ENCODE measurements around the genes GALP and TRAPPC2B.

DNA sequence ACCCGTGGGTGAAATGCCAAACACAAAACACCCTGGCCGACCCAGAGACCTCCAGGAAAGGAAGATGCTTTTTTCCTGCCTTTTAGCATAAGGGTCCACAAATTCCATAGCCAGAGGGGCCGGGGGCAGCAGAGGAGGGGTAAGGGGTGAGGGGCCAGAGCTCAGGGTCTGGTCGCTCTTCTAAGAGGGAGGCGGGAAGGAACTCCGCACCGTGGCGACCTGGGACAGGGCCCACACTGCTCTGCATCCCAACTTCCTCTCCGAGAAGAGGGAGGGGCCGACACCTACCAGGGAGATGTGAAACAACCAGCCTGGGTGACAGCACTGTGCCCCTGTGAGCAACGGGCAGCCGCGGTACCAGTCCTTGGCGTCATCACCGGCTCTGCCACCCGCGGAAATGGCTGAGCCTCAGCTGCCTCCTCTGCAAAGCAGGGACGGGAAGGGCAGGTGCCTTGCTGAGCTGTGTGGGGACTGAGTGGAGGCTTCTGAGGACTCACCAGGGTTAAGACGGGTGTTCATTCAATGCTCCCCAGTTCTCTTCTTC, 9.6 kb downstream of the ZNF787 start:
- PRO-cap: bidirectional peak, plus-strand start at position 426 of the sequence, minus-strand start at position 238 of the sequence
- RAMPAGE, long total RNA, 4 experiments: no peak in any of the 4 experiments

- PRO-cap: unidirectional peak, minus-strand start at chr19:56140664; unidirectional peak, minus-strand start at chr19:56140759; bidirectional peak, plus-strand start at chr19:56141196, minus-strand start at chr19:56140894
- RAMPAGE, long total RNA, 4 experiments: no peak in any of the 4 experiments
Measured at GRCh38 chr19:56140146-56140948, 740 bp upstream of the ZNF444 start.

DNA sequence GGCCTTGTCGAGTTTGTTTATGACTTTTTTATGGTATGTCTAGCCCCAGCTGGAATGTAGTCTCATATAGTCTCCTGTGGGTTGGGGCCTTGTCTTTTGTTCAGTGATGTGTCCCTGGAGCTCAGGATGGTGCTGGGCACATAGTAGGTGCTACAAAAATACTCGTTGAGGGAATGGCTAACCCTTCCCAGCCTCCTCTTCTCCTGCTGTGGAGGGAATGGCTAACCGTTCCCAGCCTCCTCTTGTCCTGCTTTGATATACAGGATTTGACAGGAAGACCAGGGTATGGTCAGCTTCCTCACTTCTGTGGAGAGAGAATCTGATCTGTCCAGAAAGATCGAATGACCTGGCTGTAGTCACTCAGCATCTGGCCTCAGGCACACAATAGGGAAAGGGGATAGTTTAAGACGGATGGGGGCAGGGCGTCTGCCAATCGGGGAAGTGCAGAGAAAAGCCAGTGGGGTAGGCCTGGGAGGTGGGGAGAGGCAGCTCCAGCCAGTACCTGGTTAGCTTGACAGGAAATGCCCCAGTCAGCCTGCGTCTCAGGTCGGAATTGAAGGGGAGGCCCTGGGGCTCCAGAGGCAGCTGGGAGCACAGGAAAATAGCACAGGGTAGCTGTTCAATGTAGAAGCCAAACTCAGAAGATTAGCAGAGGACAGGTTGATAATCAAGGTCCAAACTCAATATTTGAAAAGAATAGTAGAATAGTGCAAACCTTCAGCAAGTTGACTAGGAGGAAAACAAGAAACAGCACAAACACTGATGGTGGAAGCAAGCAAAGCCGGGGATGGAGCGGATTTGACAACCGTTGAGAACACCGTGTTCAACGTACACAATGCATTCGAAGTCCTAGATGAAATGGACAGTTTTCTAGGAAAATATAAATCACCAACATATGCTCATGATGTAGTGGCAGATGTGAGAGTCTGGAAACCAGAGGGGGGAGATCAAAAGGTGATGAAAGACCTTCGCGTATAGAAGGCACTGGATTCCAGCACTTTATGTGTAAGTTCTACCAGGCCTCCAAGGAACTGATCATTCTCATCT, 12.5 kb downstream of the ZNF444 start:
- PRO-cap: no peak
- RAMPAGE, long total RNA, 4 experiments: start-site peak on the plus strand in 1 of 4 experiments, centred at position 666 of the sequence, 5 reads per replicate

- PRO-cap: no peak
- RAMPAGE, long total RNA, 4 experiments: no peak in any of the 4 experiments
Measured at GRCh38 chr19:56175673-56176250, at the start of gene GALP. GALP (plus strand) TSS chr19:56176008.

GRCh38 chr19:56309384-56310108, 5.1 kb downstream of the ZSCAN5A start:
- PRO-cap: no peak
- RAMPAGE, long total RNA, 4 experiments: no peak in any of the 4 experiments

GRCh38 chr19:56751034-56751576, 79.5 kb upstream of the ZNF835 start:
- PRO-cap: no peak
- RAMPAGE, long total RNA, 4 experiments: no peak in any of the 4 experiments

GRCh38 chr19:56765200-56765504, 75.4 kb downstream of the PEG3 start:
- PRO-cap: no peak
- RAMPAGE, long total RNA, 4 experiments: no peak in any of the 4 experiments

DNA sequence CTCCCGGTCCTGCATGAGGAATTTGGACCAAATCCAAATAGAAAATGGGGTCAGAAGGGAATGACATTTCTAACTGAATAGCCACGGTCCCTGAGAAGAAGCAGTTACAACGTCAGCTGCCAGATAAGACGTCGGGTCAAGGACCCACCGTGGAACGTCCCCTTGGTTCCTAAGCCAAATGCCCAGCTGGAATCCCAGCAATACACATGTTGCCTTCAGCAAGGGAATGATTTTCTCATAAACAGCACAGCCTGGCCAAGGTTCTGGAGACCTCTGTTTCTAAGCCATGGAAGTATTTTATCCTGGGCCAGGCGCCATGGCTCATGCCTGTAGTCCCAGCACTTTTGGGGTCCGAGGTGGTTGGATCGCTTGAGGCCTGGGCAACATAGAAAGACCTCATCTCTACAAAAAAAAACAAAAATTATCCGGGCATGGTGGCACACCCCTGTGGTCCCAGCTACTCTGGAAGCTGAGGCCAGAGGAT, 109.2 kb upstream of the PEG3 start:
- PRO-cap: no peak
- RAMPAGE, long total RNA, 4 experiments: no peak in any of the 4 experiments

GRCh38 chr19:56952160-56952522, 111.6 kb upstream of the PEG3 start:
- PRO-cap: no peak
- RAMPAGE, long total RNA, 4 experiments: no peak in any of the 4 experiments

GRCh38 chr19:56974831-56975538, 134.5 kb upstream of the PEG3 start:
- PRO-cap: no peak
- RAMPAGE, long total RNA, 4 experiments: no peak in any of the 4 experiments

GRCh38 chr19:56994156-56995028, 125.4 kb upstream of the USP29 start:
- PRO-cap: no peak
- RAMPAGE, long total RNA, 4 experiments: no peak in any of the 4 experiments

GRCh38 chr19:57241168-57241598, 751 bp downstream of the ZNF805 start:
- PRO-cap: no peak
- RAMPAGE, long total RNA, 4 experiments: no peak in any of the 4 experiments

DNA sequence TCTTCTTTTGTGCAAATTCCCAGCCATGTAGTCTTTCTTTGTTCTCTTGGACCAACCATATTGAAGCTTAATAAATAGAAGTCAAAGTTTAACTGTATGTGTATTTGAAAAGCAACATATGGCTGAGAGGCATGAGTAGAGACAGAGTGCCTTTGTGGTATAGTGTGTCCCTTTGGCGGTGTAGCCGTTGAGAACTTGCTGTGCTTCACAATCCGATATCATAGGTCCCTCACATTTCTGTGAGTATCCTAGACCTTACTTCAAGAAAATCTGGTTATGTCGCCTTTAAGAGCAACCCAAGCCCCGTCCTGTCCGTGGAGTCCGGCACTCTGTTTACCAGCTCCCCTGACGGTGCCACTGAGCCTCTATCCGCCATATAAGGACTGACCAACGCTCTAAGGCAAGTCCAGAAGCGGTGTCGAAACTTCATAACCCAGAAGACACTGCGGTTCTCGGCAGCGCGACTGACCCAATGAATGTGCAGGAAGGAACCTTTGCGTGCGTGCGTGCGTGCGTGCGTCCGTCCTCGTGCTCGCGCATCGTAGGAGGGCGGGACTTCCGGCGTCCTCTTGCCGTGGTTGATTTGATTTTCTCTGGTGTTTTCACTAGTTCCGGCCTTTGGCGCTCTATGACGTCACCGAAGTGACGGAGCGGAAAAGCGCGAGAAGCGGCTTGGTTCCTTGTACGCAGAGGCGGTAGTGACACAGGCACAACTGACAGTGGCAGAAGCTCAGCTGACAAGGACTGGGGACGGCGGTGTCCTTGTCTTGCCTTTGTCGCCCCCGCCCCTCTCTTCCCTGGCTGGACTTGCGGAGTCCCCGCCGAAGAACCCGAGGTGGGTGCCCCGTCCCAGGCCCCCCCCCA, at the start of gene TRAPPC2B:
Gene TRAPPC2B (plus strand): TSS at position 683 of the 864 bp plus-strand sequence.
- PRO-cap: bidirectional peak, plus-strand start at position 690 of the sequence, minus-strand start at position 331 of the sequence
- RAMPAGE, long total RNA, 4 experiments: start-site peak on the plus strand in 3 of 4 experiments, centred at positions 628 to 691 of the sequence, 19 to 23 reads per replicate

DNA sequence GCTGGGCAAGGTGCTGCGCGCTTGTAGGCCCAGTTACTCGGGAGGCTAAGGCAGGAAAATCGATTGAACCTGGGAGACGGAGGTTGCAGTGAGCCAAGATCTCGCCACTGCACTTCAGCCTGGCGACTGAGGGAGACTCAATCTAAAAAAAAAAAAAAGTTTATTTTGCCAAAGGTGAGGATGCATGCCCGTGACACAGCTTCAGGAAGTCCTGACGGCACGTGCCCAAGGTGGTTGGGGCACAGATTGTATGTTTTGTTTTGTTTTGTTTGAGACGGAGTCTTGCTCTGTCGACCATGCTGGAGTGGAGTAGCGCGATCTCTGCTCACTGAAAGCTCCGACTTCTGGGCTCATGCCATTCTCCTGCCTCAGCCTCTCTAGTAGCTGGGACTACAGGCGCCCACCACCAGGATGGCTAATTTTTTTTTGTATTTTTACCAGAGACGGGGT, 3.2 kb upstream of the ZNF552 start:
- PRO-cap: unidirectional peak, plus-strand start at position 298 of the sequence
- RAMPAGE, long total RNA, 4 experiments: no peak in any of the 4 experiments

GRCh38 chr19:57819447-57820480, 5.1 kb upstream of the ZNF552 start:
- PRO-cap: bidirectional peak, plus-strand start at chr19:57819782, minus-strand start at chr19:57819577
- RAMPAGE, long total RNA, 4 experiments: start-site peak on the plus strand in 4 of 4 experiments, at chr19:57819706-57819772 at its widest, 61 to 440 reads per replicate

DNA sequence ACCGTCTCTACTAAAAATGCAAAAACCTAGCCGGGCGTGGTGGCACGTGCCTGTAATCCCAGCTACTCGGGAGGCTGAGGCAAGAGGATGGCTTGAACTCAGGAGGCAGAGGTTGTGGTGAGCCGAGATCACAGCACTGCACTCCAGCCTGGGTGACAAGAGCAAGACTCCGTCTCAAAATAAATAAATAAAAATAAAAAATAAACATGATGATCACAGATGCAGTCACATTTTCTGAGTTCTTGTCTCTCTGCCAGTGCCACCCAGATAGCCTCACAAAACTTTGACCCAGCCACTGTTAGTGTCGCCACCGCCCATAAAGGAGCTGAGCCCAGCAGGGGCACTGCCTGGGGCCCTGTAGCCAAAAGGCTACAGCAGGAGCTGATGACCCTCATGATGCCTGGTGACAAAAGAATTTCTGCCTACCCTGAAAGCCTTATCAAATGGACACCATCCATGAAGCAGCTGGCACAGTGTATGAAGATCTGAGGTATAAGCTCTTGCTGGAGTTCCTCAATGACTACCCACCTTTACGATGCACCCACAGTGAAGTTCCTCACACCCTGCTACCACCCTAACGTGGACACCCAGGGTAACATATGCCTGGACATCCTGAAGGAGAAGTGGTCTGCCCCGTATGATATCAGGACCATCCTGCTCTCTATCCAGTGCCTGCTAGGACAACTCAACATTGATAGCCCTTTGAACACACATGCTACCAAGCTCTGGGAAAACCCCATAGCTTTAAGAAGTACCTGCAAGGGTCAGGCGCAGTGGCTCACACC, 18.2 kb downstream of the ZNF587 start:
- PRO-cap: no peak
- RAMPAGE, long total RNA, 4 experiments: no peak in any of the 4 experiments

- PRO-cap: no peak
- RAMPAGE, long total RNA, 4 experiments: no peak in any of the 4 experiments
Measured at GRCh38 chr19:57915526-57916201, 728 bp downstream of the ZNF417 start.

- PRO-cap: no peak
- RAMPAGE, long total RNA, 4 experiments: no peak in any of the 4 experiments
Measured at GRCh38 chr19:57926987-57927523, 8.1 kb downstream of the ZNF418 start.

DNA sequence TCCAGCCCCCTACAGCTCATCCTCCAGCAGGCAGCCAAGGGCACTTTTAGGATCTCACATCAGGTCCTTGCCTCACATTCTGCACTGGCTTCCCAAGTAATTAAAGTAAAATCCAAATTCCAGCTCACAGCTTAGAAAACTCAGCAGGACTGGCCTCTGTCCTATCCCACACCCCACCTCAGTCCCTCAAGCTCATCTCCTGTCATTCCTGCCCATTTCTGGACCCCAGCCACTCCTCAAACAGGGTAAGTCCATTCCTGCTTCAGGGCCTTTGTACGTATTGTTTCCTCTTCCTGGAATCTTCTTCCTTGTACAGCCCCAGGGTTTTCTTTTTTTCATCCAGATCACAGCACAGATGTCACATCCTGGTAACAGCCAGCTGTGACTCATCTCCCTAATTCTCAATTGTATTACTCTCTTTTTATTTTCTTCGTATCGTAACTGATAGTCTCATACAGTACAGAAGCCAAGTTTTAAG, 1.9 kb upstream of the ZNF606 start:
- PRO-cap: no peak
- RAMPAGE, long total RNA, 4 experiments: no peak in any of the 4 experiments

DNA sequence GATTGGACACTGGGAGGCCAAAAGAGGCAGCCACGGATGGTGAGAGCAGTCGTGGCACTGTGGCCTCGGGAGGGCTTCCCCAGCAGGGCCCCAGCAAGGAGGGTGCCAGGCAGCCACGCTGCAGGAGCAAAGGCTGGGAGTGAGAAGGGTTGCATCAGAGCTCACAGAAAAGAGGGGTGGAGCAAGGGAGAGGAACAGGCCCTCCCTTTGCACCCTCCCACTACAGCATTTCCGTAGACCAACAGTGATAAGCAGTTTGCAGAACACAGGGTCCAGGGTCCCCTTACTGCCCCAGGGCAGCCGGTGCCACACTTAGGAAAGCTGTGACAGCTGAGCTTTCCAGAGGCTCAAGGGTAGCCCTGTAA, 5.0 kb downstream of the ZSCAN1 start:
- PRO-cap: no peak
- RAMPAGE, long total RNA, 4 experiments: no peak in any of the 4 experiments

Measured in Peyer's patch (tissue), 4 donors.